HTERT-HM (cell line): Measurements from ENCODE around the genes KLHL3, PKD2L2 and BRD8.

DNA sequence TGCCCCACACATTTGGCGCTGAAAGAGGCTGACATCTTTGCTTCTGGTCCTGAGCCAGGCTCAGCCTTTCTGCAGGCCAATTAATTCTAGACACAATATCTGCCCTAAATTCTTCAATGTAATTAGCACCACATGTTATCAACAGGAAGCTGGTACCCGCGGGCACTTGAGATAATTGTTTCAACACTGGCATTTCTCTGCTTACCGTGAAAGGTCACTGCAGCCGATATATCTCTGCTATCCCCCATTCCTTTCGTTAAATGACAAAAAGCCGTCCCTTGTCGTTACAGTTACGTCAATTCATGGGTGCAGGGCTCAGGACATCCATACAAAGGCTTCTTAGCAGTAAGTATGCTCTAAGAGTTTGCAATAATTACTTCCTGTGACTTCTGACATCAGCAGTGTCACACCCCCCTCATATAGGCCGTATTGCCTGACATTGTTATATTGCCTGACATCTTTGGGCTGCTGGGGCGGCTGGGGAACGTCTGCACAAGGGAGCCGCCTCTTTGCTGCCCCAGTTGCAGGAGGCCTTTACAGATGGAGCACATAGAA, 65.0 kb upstream of the SPOCK1 start:
- RRBS, result no CpG with 5 or more reads among the region's 13 CpGs

GRCh38 chr5:137621211-137621923, 114.5 kb downstream of the KLHL3 start:
- RRBS, result no CpG with 5 or more reads among the region's 6 CpGs

DNA sequence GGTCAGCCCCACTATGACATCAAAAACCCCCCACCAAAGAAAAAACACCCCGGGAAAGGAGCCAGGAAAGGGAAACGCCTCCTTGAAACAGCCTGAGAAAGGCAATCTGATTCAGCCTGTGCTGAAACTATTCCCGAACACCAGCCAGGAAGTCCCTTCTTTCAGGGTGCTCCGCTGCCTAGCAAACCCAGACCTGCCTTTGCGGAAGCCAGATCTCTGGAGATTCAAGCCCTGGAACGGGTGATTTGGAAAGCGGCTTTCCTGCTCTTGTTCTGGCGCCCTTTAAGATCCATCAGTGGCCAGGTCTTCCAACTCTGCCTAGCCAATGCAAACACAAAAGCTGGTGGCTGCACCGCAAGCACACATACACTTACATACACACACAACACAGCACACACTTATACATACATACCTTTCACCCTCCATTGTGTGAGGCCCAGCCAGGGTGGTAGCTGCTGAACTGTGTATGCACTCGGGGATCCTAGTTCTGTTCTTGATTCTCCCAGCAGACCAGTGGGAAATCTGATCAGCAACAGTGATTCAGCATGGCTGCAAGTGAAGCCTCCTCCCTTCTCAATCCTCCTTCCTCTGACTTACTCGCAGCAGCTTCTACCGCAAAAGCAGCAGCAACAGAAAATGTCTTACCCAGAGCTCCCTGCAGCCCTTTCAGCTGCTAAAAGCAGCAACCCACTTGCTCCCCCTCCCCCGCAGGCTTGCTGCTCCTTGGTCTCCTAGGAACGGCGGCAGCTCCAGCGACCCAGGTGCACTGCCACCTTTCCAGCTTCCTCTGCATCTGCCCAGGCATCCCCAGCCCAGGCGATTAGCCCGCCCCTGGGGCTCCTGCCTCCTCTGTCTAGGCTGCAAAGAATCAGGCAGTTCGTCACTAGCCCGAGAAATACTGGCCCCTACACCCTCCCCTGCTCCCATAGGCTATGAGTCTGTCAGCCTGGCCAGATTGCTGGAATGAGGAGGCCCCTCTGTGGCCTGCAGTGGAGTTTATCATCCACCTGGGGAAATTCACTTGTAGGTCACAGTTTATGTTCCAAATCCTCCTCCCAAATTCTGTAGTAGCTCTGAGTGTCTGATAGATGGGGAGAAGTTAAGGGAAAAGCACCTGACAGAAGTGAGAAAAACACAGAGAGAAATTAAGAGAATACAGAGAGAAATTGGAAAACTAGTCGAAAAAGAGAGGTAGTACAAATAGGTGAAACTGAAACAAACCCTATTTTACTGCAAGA, at the start of gene KLHL3:
Gene KLHL3, minus strand, starts transcription at position 869 of the 1,238 bp plus-strand sequence.
- RRBS, result no CpG with 5 or more reads among the region's 21 CpGs

GRCh38 chr5:137802854-137803317, 48.7 kb upstream of the HNRNPA0 start:
- RRBS, result no CpG with 5 or more reads among the region's 3 CpGs

DNA sequence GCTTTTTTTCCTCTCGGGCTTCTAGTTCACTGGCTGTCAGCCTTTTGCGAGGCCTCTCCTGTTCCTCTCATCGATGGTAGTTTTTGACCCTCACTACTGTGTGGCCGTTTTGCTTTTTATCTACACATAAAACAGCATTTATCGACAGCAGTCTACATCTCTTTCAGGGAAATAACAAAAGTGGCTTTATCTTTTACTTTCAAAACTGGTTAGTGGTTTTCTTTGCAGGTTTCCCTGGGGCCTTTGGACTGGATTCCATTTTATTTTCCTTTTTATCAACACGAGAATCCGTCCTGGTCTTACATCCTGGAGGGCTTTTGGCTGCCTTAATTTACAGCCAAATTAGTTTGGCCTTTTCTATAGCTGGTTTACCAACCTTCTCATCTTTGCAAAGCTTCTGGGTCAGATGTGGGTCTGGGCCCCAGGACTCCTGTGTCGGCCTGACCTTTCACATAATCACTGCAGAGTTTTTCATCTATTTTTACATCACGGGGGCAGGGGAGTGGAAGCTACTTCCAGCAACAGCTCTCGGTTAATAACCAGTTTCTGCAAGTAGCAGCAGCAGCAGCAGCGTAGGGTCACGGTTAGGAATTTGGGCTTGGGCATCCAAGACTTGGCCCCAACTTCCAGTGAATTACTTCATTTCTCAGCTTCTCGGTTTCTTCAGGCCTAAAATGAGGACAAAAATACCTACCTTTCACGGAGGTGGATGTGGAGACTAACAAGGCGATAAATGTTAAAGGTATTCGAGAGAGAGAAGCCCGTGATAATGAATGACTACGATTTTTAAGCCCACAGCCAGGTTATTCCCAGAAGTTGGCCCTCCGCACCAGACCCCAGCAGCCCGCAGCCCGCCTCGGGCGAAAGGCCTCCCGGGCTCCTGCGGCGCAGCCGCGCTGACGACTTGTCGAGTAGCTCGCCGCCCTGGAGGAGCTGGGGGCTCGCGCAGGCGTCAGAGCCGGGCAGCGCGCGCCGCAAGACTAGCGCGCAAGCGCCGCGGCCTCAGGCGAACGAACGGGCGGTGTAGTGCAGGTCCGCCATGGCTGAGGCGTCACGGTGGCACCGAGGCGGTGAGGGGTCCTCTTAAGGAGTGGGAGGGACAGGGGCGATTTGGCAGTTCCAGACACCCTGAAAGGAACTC, at the start of gene PKD2L2:
Gene PKD2L2, plus strand, starts transcription at position 1,005 of the 1,141 bp plus-strand sequence.
- RRBS, result 15% methylated on average over 10 of the region's 55 CpGs

DNA sequence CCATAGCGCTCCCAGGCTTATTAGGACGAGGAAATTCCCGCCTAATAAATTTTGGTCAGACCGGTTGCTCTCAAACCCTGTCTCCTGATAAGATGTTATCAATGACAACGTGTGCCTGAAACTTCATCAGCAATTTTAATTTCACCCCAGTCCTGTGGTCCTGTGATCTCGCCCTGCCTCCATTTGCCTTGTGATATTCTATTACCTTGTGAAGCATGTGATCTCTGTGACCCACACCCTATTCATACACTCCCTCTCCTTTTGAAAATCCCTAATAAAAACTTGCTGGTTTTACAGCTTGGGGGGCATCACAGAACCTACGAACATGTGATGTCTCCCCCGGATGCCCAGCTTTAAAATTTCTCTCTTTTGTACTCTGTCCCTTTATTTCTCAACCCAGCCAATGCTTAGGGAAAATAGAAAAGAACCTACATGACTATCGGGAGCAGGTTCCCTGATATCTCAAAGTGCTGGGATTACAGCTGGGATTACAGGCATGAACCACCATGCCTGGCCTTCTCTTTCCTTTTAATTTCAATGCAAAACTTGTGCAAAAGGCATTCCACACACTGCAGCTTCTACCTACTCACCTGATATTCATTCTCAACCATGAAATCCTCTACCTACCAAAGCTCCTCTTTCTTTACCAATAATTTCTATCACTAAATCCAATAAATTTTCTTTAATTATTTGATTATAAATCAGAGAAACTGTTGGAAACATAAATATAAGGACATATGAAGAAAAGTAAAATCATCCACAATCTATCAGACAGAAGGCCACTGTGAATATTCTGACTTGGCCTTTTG, 55.5 kb downstream of the FAM13B start:
- RRBS, result no CpG with 5 or more reads among the region's 9 CpGs

- RRBS, result no CpG with 5 or more reads among the region's 1 CpG
Observed at GRCh38 chr5:137997768-137998317, 35.0 kb downstream of the FAM13B start.

GRCh38 chr5:138178288-138178873, at the start of gene BRD8:
TSS of gene BRD8 (minus strand) at chr5:138178630.
- RRBS, result no CpG with 5 or more reads among the region's 22 CpGs

- RRBS, result no CpG with 5 or more reads among the region's 10 CpGs
Observed at GRCh38 chr5:138179627-138179909, 656 bp downstream of the KIF20A start.

GRCh38 chr5:138316363-138316735, 15.3 kb downstream of the CDC25C start:
- RRBS, result no CpG with 5 or more reads among the region's 3 CpGs

- RRBS, result no CpG with 5 or more reads among the region's 3 CpGs
Observed at GRCh38 chr5:138352301-138352456, 306 bp upstream of the KDM3B start.

- RRBS, result no CpG with 5 or more reads among the region's 6 CpGs
Observed at GRCh38 chr5:138354991-138355522, 2.6 kb downstream of the KDM3B start.

GRCh38 chr5:138385876-138386816, 33.7 kb downstream of the KDM3B start:
- RRBS, result no CpG with 5 or more reads among the region's 16 CpGs

- RRBS, result no CpG with 5 or more reads among the region's 9 CpGs
Observed at GRCh38 chr5:138399597-138400193, 39.2 kb upstream of the REEP2 start.

DNA sequence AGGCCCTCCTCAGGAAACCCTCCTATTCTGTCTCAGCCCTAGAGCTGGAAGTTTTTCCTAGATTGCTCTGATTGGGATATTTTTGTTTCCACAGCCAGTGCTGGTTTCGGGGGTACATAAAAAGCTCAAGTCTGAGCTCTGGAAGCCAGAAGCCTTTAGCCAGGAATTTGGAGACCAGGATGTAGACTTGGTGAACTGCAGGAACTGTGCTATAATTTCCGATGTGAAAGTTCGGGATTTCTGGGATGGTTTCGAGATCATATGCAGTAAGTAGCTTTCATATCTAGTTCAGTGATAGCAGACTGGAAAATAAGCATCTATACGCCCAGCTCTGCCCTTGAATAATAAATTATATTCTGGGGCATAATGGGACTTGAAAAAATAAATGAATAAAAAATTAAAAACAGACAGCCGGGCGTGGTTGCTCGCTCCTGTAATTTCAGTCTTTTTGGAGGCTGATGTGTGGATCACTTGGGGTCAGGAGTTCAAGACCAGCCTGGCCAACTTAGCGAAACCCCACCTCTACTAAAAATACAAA, 13.5 kb upstream of the REEP2 start:
- RRBS, result no CpG with 5 or more reads among the region's 9 CpGs

DNA sequence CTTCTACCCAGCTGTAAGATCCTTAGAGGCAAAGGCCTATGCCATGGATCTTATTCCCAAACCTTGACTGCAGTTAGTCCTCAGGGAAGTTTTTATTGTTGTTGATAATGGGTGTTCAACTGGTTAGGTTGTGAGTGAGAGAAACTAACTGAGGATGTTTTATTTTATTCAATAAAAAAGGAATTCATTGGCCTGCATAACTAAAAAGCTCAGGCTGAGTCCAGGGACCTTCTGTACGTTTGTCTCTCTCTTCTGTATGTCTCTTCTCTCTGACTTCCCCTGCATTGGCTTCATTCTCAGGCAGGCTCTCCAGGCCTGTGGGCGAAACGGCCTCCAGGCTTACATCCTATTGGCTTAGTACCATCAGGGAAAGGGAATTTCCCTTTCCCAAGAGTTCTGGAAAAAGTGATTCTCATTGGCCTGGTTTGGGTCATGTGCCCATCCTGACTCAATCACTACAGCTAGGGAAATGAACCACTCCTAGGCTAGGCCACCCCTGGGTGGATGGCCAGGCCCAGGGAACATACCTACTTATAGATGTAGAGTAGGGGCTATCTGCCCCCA, 4.1 kb upstream of the EGR1 start:
- RRBS, result no CpG with 5 or more reads among the region's 3 CpGs

GRCh38 chr5:138501844-138502854, 36.9 kb downstream of the EGR1 start:
- RRBS, result no CpG with 5 or more reads among the region's 14 CpGs

DNA sequence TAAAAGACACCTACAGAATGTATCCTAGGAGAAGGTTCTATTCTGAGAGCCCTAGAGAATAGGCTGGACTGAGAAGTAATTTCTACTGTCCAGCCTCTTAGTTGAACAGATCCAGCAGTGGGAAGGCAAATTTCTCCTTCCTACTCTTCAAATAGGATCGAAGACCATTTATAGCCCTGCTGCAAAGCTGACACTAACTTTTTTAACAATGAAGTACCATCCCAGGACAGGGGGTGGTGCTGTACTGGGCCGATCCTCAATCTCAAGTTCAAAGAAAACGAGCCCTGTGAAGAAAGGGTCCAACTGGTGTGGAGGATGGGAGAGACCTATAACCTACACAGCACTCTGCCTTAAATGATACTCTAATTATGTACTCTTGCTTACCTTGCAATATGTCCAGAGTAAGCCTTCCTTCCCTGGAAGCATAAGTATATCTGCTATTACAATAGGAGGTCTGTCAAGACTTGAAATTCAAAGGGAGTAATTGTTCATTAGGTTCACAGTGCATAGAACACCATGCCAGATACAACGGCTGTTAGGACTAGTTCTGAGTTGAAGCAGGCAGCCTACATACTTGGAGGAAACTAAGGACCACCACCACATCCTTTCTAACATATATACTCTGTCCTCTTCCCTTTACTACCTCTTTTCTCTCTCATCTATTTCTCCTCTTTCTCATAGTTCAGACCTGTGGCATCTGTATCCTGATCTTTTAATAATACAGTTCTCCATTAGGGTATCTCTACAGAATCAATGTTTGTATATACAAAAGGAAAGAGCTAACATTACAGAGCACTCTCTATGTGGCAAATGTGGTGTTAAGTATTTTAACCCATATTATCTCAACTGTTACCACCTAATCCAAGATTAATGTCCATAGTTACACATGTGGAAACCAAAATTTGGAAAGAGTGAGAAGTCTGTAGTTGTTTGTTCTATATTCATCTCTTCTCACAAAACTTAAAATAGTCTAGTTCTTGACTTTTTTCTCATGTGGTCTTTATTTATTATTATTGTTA, 6.2 kb downstream of the ETF1 start:
- RRBS, result no CpG with 5 or more reads among the region's 4 CpGs

- RRBS, result no CpG with 5 or more reads among the region's 14 CpGs
Observed at GRCh38 chr5:138552703-138553650, 9.9 kb upstream of the ETF1 start.

- RRBS, result no CpG with 5 or more reads among the region's 1 CpG
Observed at GRCh38 chr5:138563821-138564189, 11.4 kb downstream of the HSPA9 start.